T47D (cell line): ENCODE measurements around a stretch of chr16.

GRCh38 chr16:84648605-84649934, 759 bp downstream of the KLHL36 start:
- RRBS, result 2% methylated on average over 55 of the region's 106 CpGs

GRCh38 chr16:84700119-84700906, 513 bp downstream of the USP10 start:
- RRBS, result 1% methylated on average over 37 of the region's 65 CpGs

- RRBS, result 40% methylated on average over 2 of the region's 9 CpGs
These were observed 23.4 kb downstream of the CRISPLD2 start for GRCh38 chr16:84843067-84843703.

DNA sequence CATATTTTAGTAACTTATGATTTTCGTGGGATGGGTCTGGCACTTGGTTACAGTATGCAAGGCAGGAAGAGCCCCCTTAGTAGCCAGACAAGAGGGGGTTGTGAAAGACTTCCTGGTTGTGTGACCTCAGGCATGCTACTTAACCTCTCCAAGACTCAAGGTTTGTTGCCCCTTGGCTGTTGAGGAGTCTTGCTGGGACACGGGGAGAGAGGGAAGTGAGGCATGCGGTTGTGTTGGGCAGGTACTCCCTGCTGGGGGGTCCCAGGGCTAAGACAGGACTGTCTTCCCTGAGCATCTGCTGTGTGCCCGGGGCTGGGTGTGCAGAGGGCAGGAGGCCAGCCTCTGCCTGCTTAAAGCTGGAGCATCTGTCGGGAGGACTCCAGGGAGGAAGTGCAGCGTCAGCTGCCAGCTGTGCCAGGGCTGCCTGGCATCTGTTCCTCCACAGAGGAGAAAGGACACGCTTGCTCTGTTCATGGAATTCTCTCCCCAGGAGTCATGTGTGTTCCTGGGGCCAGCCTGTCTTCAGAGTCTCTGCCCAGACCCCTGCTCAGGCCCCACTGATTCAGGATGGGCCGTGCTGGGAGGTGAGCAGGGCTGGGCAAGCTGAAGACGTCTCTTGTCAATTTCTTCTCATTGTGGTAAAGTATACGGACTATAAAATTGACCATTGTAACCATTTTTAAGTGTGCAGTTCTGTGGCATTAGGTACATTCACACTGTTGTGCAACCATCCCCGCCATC, 24.1 kb downstream of the CRISPLD2 start:
- RRBS, result no CpG with 5 or more reads among the region's 11 CpGs

DNA sequence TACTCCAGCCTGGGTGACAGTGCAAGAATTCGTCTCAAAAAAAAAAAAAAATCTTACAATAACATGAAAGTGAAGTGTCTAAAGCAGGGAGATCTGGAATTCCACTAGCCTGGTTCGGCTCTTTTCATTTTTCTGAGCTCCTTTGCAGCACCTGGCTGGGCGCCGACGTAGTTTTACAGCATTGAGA, 27.7 kb downstream of the CRISPLD2 start:
- RRBS, result no CpG with 5 or more reads among the region's 5 CpGs

DNA sequence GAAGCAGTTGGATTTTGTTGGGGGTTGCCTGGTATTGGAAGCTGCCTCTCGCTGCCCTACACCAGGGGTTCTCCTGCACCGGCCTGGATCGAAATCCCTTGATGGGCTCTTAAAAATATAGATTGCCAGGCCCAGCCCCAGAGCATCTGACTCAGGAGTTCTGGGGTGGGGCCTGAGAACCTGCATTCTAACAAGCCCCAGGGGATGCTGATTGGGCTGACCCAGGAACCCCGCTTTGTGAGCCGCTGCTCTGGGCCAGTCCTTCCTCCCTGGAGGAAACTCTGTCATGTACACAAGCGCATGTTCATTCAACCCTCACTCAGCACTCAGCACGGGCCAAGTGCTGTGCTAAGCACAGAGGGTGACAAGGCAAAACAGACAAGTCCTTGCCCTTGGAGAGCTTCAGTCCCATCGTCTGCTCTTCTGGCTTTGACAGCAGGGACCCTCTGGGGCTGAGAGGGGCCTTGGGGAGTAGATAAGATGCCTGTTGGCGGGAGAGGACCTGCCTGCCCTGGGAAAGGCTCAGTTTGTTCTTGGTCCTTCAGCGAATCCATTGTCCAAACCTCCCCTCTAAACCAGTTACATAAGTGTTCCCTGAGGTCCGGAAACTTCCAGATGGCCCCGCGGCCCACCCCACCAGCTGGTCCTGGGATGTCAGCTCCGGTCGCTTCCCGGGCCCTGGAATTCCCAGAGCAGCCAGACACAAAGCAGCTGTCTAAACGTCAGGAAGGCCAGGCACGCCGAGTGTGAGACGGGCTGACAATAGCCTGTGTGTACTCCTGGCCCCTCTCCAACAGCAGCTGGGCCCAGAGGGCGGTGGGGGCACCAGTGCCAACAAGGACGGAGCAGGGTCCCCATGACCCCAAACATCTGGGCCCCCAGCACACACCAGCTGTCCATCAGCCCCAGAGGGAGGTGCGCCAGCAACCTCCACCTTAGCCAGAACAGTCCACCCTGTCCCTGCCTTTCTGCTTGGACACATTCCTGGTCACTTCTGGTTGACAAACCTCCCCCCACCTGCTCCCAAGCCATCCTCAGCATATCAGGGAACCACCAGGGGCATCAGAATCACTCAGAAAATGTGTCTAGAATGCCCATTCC, 88.8 kb downstream of the ZDHHC7 start:
- RRBS, result 20% methylated on average over 4 of the region's 23 CpGs

- RRBS, result no CpG with 5 or more reads among the region's 20 CpGs
These were observed 25.0 kb downstream of the ZDHHC7 start for GRCh38 chr16:84986220-84986795.

DNA sequence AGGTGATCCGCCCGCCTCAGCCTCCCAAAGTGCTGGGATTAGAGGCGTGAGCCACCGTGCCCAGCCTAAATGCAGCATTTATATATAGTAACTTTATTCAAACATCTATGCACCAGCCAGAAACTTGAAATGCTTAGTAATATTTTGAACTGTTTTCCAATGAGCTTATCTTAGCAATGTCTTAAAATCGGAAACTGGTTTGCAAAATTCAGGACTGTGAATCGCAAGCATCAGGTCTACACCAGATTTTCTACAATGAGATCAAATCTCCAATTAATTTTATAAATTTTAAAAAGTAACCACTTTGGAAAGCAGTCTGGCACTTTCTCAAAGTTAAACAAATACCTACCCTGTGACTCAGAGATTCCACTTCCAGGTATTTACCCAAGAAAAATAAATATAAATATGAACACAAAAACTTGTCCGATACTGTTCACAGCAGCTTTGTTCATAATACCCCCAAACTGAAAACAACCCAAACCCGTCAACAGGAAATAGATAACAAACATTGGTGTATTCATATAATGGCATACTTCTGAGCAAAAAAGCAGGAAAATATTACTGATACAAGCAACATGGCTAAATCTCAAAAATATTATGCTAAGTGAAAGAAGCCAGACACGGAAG, 12.2 kb downstream of the ZDHHC7 start:
- RRBS, result no CpG with 5 or more reads among the region's 9 CpGs

DNA sequence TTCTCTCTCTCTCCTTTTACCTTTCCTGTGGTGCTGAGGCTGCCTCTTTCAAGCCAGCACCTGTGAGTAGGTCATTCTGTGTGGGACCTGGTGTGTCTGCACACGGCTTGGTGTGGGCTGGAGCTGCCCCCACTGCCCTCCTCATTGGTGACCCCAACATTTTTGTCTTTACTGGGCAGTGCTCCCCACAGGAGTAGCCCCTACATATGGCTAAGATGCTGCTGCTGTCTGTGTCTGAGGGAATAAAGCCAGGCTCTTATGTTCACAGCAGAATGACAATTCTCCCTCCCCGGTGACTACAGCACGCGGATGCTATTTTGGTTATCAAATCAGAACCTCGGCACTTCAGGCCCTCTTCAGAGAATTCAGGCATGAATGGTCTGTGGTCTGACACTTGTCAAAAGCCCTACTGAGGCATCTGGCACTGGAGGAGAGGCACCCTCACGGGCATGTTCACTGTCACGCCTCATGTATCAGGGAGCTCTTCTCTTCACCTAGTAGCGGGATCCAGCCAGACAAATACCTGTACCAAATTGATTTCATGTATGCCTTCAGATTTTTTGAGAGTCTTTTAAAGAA, 30.3 kb downstream of the KIAA0513 start:
- RRBS, result no CpG with 5 or more reads among the region's 8 CpGs

DNA sequence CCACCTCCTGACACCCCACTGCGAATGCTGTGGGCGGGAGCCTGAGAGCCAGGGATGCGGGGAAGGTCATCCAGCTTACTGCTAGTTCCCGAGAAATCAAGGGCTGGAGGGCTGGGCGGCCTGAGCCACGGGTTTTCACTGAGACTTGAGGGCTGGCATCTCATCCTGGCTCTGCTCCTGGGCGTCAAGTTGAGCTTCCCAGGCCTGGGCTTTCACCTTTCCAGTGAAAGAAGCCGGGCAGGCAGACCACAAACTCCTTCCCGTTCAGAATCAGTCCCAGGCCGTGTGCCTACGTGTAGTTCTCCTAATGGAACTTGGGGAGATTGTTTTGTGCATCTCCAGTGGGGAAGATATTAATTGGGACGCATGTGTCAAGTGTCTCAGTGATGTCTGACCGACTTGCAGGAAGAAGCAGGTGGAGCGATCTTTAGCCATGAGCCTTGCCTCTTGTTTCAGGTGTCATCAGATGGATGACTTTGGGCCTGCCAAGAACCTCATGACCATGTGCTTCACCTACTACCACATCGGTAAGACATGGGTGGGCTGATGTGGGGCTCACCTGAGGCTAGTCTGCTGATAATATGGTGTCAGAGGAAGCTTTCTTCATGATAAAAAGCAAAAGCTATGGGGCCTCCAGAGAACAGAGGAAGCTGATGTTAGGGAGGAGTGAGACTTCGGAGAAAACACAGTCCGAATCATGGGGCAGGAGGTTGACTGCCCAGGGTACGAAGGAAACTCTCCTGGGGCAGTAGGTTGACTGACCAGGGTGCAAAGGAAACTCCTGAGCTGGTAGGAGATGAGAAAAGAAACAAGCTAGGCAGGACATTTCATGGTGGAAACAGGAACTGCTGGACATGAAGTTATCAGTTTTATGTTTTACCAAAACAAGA, 36.6 kb downstream of the CIBAR2 start:
- RRBS, result no CpG with 5 or more reads among the region's 18 CpGs

GRCh38 chr16:85104626-85105193, 7.6 kb downstream of the CIBAR2 start:
- RRBS, result 18% methylated on average over 2 of the region's 10 CpGs

DNA sequence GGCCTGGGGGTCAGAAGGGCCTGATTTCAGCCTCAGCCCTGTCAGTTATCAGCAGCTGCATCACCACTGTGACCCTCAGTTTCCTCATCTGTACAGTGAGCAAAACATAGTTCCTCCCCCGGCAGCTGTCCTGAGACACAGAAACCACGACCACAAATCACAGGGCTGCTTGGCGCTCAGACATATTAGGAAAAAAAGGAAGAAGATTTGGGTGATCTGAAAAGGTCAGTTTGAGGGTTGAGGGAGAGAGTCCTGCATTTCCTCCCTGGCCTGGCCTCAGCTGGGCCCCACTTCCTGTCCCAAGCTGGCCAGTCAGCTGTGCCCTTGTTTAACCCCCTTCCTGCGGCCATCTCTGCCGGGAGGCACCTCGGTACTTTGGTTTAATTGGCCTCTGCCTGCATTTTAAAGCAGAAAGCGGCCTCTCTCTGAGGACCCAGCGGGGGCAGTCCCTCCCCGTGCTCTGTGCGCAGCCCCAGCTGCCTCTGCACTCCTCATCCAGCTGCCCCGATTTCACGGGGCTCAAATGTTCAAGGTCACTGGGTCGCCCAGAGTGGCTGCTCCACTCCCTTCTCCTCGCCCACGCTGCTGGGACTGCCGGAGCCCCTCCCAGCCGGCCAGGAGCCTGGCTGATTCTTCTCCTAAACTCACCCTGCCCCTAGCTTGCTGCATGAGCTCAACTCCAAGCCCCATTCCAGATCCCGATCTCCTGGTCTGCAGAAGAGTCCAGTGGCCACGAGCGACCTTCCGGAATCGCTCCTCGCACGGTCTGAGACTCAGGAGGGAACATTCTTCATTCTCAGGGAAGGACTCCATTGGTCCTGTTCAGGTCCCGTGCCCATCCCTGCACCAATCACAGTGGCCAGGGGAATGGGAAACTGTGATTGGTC, 24.1 kb upstream of the CIBAR2 start:
- RRBS, result no CpG with 5 or more reads among the region's 25 CpGs

GRCh38 chr16:85291162-85292164, 179.2 kb upstream of the CIBAR2 start:
- RRBS, result 73% methylated on average over 6 of the region's 27 CpGs

GRCh38 chr16:85305923-85306744, 193.9 kb upstream of the CIBAR2 start:
- RRBS, result no CpG with 5 or more reads among the region's 15 CpGs

- RRBS, result 84% methylated on average over 5 of the region's 14 CpGs
These were observed 222.4 kb upstream of the CIBAR2 start for GRCh38 chr16:85334637-85335153.

- RRBS, result no CpG with 5 or more reads among the region's 8 CpGs
These were observed 243.0 kb upstream of the CIBAR2 start for GRCh38 chr16:85355248-85355752.

- RRBS, result 51% methylated on average over 4 of the region's 18 CpGs
These were observed 183.2 kb upstream of the GSE1 start for GRCh38 chr16:85429757-85430503.

DNA sequence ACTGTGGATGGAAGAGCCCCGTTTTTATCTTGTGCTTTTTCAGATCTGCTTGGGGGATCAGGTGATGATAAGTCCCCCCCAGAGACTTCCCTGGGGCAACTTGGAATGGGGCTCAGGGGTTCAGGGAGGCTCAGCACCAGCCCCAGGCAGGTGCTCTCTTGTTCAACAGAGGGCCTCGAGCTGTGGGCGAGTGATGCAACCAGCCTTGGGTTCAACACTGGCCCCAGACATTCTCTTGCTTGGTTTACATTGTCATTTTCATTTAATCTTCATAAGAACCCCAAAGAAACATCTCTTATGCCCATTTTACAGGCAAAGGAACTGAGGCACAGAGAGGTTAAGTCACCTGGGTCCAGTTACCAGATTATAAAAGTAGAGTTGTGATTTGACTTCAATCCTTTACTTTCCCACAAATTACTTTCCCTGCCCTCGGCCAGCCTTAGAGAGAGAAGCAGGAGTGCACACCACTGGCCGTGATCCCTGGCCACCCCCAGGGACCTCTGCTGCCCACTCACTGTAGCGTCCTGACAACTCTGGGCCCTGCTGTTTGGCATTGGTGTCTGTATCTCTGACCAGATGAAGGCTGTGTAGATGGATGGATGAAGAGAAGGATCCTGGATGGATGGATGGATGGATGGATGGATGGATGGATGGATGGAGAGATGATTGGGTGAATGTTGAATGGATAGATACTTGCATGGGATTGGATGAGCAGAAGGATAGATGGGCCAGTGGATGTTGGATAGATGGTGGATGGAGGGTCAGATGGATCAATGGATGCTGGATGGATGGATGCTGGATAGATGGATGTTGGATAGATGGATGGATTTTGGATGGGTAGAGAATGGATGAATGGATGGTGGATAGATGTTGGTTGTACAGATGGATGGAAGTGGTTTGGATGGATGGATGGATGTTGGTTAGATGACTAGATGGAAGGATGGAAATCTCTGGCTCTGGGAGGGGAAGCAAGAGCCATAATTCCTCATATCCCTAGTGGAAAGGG, 179.8 kb upstream of the GSE1 start:
- RRBS, result no CpG with 5 or more reads among the region's 6 CpGs

DNA sequence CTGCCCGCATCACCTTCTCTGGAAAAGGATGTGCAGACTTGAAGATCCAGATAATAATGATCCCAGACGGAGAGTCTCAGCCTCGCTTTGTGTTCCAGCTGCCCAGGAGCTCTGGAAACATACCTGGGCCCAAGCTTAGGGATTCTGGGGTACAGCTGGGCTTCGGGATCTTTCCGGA, 165.1 kb upstream of the GSE1 start:
- RRBS, result no CpG with 5 or more reads among the region's 5 CpGs

DNA sequence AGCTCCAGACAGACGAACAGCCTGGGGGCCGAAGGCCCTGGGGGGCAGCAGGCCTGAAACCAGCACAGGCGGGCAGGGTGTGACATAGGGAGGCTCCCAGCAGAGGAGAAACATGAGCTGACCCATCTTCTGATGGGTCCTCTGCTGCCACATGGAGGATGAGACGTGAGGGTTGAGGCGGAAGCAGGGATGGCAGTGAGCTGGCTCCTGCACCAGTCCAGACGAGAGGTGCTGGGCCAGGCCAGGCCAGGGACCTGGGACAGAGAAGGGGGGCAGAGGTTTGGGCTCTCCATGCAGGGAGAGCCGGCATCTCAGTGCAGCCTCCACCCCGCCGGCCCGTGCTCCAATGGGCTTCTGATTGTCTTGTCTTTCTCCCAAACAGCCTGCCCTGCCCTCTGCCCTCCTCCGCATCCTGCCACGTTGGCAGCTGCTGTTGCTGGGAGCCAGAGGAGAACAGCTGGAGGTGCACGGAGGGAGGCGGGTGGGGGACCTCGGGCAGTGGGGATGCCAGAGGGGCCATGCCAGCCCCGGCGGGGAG, 139.1 kb upstream of the GSE1 start:
- RRBS, result no CpG with 5 or more reads among the region's 17 CpGs